Caco-2 (cell line): ENCODE measurements around the genes CBX6 and MIEF1.

DNA sequence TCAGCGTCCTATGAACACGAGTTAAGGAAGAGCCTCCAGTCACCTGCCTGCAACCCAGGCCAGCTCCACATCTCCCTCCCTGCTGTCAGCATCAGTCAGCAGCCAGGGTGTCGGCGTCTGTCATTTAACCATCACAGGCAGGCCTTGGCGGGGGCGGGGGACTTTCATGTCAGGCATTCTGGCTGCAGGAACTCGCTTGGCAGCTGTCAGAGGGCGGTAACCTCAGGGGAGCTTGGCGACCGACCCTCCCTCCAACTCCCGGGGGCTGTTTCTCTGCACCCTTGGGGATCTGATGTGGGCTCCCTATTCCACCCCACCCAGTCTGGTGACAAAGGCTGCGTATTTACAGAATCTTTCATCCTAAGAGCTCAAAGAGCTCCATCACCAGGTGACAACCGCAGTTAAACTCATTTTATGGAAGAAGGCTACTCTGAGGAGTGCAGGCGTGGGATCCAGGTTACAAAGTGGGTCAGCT lies 2.8 kb upstream of the SUN2 start:
- PRO-cap: no peak
- RRBS: no CpG with 5 or more reads among the region's 14 CpGs

GRCh38 chr22:38802685-38803313 lies 8.9 kb upstream of the DNAL4 start:
- PRO-cap: no peak
- RRBS: no CpG with 5 or more reads among the region's 11 CpGs

DNA sequence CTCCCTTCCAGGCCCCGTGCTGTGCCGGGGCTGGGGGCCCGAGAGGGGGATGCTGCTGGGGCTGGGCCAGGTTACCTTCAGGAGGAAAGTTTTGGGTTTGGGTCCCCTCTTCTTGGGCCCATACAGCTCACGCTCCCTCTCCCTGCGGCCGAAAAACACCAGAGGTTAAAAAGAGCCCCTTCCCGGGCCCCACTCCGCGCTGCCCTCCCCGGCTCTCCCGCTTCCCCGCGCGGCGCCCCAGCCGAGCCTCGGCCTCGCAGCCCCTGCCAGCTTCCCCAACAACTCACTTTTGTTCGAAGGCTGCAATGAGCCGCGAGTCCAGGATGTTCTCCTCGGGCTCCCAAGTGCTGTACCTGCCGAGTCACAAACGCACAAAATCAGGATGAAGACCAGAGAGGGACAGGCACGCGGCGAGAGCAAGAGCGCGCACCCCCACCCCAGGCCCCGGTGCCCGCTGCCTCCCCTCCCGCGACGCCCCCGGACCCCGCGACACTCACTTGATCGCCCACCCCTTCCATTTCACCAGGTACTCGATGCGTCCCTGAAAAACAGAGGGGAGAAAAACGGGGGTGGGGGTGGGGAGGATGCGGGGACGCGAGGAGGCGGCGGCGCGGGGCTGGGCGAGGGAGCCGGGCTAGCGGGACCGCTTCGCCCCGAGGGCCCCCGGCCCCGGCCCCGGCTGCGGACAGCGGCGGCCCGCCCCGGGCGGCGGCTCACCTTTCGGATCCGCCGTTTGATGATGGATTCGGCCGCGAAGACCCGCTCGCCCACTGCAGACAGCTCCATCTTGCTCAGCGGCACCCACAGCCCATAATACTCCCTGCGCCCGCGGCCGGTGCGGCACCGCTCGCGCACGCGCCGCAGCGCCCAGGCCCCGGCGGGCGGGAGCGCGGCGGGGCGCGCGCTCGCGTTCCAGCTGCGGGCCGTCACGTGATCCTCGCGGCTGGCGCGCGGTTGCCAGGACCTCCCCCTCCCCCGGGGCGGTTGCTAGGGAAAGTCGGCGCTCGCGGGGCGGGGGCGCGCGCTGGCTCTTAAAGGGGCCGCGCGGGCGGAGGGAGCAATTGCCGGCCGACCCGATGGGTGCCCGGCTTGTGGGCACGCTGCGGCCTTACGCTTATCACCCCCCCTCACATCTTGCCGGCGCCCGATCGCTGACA lies at the start of gene CBX6:
Gene CBX6, minus strand, starts transcription at position 812 of the 1,157 bp plus-strand sequence.
- PRO-cap: bidirectional peak, plus-strand start at position 1,060 of the sequence, minus-strand start at position 812 of the sequence
- RRBS: 3% methylated on average over 44 of the region's 129 CpGs

GRCh38 chr22:38953228-38953868 lies 4.1 kb upstream of the APOBEC3A start:
- PRO-cap: no peak
- RRBS: 92% methylated on average over 4 of the region's 12 CpGs

GRCh38 chr22:38953869-38954500 lies 3.4 kb upstream of the APOBEC3A start:
- PRO-cap: no peak
- RRBS: no CpG with 5 or more reads among the region's 15 CpGs

DNA sequence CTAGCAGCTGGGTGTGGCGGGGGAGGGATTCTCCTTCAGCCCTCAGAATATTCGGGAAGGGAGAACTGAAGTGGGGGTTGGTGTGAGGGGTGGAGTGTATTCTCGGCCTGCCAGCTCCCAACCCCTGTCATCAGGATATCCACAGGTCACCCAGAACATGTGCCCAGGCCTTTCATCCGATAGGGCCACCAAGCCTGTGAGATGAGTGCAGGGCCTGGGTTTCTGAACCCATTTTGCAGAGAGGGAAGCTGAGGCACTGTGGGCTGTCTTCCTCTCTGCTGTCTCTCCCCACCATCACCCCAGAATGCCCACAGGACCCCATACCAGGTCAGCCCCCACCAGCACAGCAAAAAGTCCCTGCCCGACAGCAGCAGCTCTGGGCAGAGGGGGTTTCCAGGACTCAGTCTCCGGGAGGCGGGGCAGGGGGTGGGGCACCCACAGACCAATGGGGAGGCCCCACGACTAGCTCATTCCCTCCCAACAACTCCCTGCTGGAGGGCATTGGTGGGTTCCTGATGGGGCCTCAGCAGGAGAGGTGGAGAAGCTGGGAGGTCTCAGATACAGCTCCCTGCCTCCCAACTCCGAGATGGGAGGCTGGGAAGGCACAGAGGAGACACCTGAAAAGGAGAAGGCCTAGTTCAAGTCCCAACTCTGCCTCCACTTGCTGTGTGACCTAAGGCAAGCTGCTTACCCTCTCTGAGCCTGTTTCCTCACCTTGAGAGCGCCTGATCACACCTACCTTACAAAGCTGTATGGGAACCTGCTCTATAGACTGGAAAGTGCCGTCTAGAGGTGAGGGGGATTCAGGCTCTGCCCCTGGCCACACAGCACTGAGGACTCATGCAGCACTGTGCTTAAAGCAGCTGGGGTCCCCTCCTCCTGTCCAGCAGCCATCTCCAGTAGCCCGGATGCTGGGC lies 3.7 kb downstream of the CBX7 start:
- PRO-cap: no peak
- RRBS: no CpG with 5 or more reads among the region's 12 CpGs

DNA sequence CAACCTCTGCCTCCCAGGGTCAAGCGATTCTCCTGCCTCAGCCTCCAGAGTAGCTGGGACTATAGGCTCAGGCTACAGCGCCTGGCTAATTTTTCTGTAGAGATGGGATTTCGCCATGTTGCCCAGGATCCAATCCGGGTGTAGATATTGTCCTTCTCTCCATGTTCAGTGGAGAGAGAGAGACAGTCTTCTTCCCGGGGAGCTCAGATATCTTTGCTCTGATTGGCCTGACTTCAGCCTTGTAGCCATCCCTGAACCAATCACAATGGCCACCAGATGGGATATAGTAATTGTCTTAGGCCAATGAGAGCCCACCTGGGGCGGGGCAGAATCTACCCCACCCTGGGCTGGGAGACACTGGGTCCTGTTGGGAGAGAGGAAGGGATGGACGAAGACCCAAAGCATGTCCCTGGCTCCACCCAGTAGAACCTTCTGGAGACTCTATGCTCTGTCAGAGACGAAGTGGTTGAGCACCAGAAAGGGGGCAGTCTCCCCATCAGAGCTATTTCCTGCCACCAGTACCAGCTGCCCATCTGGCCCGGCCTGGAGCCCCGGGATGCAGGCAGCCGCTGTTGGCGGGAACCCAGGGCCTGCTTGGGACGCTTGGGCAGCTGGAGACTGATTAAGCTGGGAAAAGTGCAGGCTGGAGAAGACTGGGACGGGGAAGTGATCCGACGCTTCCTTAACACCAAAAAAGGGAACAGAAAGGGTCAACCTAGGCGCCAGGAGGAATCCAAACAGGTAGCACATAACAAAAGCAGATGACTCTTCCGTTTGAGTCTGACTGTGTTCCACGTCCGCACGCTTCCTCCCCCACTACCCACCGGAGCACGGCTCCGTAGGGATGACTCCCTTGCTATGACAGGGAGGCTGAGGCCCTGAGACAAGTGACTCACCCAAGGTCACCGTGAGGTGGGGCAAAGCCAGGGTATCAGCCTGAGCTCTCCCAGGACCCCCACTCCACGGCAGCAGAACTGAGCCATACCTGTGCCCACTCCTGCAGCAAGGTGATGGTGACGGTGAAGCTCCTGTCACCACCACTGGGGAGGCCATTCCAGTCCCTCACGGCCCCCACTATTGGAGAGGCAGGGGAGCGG lies 31.7 kb upstream of the CBX7 start:
- PRO-cap: no peak
- RRBS: no CpG with 5 or more reads among the region's 29 CpGs

GRCh38 chr22:39185811-39186133 lies 33.3 kb upstream of the CBX7 start:
- PRO-cap: no peak
- RRBS: no CpG with 5 or more reads among the region's 5 CpGs

DNA sequence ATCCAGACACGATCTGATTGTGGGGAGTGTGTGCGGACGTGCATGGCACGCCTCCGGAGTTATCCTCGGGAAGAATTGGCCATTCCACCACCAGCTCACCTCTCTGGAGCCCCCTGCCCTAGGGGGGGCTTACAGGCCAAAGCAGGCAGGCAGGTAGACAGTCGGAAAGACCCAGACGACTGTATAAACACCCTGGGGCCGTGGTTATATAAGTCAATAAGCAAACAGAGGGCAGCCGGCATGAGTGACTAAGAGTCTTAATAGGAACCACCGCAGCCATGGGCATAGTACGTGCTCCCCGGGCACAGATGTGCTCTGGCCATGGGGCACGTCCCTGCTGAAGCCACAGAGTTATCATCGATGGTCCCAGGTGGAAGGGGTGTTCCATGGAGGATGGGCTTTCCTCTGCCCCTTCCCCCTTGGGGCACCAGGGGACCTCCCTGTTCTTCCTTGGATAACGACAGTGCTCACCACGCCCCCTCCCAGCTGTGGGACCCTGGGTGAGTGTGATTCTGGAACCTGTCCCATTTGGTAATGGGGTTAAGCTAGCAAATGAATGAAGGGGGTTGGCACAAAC lies 7.3 kb upstream of the PDGFB start:
- PRO-cap: no peak
- RRBS: 11% methylated on average over 1 of the region's 17 CpGs

DNA sequence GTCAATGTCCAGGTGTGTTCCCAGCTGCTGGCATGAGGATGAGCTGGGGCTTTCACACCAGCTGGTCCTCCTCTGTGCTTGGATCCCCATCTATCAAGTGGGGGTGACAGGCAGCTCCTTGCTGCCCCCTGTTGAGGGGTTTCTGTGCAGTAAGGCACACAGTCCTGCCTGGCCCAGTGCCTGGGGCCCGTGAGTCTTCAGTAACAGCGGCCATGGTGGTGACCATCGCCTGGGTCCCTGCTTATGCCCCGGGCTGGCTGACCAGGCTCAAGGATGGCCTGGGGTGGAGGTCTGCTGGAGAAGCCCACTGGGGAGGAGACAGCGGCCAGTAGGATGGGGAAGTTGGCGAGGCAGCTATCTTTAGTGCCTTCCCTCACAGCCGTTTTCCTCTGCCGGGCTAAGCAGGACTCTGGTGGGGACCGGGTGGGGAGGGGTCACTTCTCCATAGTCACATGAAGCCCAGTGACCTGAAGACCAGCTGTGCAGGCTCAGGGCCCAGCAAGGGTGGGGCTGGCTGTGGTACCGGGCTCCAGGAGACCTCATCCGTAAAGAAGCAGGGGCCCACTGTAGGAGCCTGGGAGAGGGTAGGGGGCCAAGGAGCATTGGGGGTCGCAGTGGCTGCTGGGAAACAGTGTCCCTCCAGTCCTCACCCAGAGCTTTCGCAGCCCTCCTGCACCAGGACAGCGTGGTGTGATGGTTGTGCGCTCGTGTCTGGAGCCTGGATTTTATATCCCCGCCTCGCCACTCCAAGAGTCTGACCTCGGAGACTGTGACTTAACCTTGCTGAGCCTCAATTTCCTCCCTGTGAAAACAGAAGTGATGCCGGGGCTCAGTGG lies 12.4 kb downstream of the RPL3 start:
- PRO-cap: no peak
- RRBS: 98% methylated on average over 2 of the region's 20 CpGs

- PRO-cap: no peak
- RRBS: no CpG with 5 or more reads among the region's 23 CpGs
Measured at GRCh38 chr22:39308625-39309261, 10.7 kb downstream of the RPL3 start.

DNA sequence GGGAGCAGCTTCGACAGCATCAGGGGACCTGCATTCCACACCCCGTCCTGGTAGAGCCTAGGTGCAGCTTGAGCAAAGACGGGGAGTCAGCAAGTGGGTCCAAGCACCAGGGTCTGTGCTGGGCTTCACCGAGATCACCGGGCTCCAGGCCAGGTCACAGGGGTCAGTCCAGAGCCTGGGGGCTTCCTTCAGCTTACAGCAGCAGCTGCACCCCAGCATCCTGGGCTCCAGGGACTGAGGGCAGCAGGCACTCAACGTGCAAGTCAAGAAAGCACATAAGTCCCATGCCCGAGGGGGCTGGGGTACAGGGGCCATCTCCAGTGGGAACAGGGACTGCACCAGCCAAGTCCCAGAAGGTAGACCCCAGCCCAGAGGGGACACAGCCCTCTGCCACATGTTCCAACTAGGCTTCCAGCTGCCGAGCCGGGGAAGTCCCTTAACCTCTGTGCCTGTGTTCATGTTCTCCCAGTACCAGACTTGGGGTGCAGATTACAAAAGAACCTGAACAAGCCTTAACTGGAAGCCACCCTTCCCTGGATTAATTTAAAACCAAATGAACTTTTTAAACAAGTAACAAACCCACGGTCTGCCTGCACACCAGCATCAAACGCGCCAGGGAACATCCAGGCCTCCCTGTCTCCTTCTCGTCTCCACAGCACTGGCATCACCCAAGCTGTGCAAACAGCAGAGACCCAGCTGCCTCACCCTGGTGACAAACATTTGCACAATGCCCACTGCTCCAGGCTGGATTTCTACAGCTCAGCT lies 7.3 kb downstream of the RPL3 start:
- PRO-cap: no peak
- RRBS: no CpG with 5 or more reads among the region's 13 CpGs

DNA sequence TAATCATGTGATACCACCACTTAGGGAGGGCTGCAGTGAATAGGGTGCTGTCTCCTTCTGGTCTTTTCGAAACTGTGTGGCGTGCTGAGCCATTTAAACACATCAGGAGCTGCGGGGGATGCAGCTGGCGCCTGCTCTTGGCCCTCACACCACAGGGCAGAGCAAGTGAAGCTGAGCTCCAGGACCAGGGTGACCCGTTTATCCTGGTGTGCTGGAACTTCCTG lies 2.6 kb downstream of the SYNGR1 start:
- PRO-cap: no peak
- RRBS: no CpG with 5 or more reads among the region's 5 CpGs

DNA sequence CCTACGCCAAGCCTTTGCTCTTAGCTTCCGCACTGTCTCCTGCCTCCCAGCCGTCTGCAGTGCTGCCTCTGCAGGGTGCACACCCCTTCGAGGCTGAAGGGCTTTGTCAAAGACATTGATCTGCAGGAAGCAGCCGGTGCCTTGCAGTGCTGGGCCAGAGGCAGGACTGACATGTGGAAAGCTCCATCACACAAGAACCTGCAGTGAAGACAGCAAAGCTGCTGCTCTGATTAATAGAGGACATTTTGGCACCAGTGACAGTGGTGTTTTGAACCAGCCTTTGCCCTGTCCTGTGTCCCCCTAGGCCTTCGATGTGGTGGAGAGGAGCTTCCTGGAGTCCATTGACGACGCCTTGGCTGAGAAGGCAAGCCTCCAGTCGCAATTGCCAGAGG lies 16.9 kb downstream of the TAB1 start:
- PRO-cap: no peak
- RRBS: no CpG with 5 or more reads among the region's 9 CpGs

DNA sequence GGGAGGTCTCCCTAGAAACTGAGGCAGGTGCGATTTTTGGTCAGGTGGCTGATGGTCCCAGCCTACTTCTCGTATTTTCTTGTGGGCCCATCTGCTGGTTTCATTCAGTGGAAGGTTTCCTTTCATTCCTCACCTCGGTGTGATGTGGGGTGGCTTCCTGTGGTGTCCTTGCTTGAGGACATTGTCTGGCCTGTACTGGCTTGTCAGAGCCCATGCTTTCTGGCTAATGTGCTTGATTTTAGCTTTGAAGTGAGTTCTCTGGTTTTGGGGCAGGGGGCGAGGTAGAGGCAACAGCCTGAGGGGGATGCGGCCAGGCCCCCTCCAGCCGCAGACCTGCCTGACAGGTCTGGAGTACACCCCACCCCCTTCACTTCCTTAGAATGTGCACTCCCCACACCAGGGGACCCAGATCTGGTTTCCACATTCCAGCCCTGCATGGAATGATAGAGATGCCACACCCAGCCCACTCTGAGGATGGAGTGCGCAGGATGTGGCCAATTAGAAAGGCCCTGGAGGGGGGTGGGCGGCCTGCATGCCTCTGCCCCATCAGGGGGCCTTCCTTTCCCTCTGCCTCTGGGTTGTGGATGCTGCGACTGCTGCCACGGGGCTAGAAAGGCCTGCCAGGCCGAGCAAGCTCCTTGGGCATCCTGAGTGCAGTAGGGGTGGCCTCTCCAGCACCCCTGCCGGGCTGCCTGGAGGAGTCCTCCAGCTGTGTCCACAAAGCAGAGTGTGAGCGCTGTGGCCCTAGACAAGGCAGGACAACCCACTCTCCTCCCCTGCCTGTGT lies 28.3 kb upstream of the MGAT3 start:
- PRO-cap: no peak
- RRBS: no CpG with 5 or more reads among the region's 13 CpGs

DNA sequence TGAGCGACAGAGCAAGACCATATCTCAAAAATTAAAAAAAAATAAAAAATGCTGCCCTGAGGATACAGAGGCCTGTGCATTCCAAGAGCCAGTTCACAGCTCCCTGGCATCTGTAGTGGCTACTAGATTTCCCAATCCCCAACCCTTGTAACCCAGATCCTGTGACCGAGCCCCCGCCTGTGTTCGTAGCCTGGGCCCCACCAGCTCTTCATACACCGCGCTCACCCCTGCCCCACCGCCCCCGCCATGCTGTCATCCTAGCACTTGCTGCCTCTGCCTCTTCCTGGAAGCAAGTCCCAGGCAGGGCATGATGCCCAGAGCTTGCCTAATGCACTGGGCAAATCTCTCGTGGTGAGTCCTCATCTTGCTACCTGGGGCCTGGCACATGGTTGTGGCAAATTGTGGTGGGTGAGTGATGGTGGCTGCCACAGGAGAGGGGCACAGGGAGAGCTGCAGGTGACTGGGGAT lies 7.1 kb downstream of the MGAT3 start:
- PRO-cap: no peak
- RRBS: no CpG with 5 or more reads among the region's 9 CpGs

DNA sequence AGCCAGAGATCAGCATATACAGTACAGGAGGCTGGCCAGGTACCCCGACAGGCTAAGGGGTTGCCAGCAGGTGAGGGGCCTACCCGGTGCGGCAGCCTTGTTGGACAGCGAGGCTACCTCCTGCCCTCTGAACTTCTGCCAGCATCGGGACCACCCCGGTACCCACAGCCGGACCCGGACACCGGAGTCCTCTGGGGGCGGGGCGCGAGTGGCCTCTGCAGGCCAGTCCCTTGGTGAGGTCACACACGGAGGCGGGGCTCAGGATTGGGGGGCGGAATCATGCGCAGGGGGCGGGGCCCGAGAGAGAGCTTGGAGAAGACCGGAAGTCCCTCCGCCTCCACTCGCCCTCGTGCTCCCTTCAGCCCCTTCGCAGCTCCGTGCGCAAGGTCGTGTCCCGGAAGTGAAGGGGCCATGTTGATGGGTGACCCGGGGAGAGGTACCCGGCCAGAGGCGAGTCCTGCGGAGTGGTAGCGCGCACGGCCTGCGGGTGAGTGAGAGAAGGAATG lies at the start of gene MIEF1:
Gene MIEF1, plus strand, starts transcription at position 340 of the 506 bp plus-strand sequence.
- PRO-cap: bidirectional peak, plus-strand start at position 412 of the sequence, minus-strand start at position 193 of the sequence
- RRBS: 4% methylated on average over 20 of the region's 35 CpGs

DNA sequence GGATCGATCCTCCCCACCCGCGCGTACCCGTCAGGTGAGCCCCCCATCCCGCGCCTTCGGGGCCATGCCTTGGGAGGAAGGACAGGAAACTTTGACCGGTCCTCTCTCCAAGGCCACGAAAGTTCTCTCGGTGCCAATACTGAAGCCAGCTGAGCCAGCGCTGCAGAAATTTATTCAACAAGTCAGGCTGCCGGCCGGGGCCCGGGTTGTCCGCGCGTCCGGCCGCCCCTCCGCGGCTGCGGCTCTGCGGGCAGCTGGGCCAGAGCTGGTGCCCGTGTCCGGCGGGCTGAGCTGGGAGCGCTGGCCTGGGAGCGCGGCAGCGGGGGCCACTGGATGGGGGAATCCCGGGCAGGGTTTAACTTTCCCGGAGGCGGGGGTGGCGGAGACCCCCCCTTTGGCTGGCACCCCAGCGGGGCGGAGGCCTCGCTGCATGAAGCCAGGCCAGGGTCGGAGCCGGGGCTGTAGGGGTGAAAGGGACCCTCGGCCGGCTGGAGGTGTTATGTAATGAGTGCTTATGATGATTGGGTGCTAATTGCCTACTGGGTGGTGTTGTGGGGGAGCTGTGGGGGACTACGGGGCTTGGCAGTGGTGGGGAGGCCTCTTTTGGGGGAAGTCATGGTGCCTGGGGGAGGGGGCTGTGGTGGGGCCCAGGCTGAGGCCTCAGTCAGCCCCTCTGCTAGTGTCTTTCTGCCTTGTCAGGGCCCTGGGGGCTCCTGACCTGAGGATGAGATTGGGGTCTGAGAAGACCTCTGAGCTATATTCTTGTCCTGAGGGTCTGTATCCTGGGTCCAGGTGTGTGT lies 12.2 kb upstream of the CACNA1I start:
- PRO-cap: no peak
- RRBS: 90% methylated on average over 25 of the region's 43 CpGs

DNA sequence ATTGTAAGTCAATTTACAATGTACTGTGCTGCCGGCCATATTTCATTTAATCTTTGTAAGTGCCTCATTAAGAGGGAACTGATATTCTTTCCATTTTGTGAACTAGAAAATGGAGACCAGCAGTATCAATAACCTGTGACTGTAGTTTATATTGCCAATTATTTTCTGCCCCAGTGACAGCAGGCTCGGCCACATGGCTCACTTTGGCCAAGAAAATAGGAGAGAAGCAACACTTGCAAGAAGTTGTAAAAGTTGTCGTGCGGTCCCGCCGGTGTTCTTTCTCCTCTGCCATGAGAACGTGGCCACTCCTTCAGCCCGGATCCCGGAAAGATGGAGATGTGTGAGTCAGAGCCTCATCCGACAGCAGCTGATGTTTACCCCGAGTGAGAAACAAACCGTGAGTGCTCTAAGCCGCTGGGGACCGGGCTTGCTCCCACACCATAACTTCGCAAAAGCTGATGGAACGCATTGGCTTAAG lies 156.9 kb downstream of the CACNA1I start:
- PRO-cap: no peak
- RRBS: 19% methylated on average over 4 of the region's 16 CpGs

DNA sequence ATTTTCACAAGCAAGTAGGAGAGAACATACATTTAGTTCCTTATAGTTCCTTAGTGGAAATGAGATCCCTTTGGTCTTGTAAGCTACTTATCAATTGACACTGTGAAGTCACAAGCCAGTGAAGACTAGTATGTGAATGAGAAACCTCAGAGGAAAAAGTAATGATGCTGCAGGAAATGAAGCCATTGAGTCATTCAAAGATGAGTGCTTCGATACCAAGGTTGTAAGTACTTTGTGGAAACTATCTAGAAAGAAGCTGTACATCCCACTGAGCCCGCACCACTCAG lies 53.5 kb downstream of the ENTHD1 start:
- PRO-cap: no peak
- RRBS: no CpG with 5 or more reads among the region's 2 CpGs